Placental epithelial cell (primary cell): ENCODE data around the genes RAB18 and MKX.

DNA sequence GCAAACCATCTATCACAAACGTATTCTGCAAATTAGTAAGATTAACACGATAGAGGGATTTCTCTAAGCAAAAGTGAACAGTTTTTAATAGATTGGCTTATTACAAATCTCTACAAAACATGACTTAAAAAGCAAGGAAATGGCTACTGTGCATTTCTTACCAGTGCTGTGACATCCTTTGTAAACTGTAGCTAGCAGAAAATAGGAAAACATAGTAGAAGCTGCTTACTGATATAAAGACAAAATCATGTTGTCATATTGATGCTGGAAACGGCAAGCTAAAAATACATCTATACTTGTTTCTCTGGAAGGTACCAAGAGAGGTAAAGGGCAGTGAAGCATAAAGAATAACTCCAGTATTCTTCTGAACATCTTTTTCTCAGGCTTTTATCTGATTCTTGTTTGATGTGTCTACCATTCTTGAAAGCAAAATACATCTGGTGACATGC lies 101.1 kb downstream of the ARHGAP21 start:
- CAGE, long polyA plus RNA: no peak

DNA sequence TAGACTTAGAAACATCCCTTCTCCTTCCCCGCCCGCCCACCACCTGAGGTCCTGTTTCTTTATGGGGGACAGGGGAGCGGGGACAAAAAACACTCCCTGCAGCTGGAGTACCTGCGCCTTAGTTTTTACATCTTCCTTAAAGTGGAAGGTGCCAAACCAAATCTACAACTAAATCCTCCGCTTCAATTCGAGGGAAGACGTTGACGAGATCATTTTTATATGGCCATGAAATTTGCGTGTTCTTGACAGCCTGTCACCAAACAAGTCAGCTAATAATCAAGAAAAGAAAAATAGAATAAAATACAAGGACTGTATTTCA lies 1.4 kb upstream of the ARHGAP21 start:
- CAGE, long polyA plus RNA: no peak

- CAGE, long polyA plus RNA: no peak
Observed at GRCh38 chr10:24894612-24895292, 57.7 kb downstream of the PRTFDC1 start.

DNA sequence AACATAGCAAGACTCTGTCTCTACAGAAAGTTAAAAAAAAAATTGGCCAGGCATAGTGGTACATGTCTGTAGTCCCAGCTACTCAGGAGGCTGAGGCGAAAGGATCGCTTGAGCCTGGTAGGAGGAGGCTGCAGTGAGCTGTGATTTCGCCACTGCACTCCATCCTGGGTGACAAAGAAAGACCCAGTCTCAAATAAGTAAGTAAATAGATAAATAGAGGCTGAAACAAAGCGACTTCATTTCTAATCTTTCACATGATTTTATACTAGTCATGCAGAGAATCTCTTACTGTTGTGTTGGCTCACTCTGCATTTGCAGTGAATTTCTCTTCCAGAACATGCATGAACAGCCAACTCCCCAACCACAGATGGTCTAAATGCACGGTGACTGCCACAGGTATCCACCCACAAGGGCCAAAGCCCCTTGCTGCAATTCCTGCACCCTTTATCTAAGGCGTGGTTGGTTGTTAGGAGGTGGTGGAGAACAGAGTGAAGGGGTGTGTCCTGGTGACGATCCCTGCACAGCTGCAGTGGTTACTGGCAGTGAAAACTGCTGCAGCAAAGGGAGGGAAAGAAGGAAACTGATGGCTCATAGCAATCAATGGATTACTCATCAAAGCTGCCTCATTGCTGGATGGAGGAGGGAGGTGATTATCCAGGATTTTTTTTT lies 50.7 kb downstream of the PRTFDC1 start:
- CAGE, long polyA plus RNA: no peak

- CAGE, long polyA plus RNA: no peak
Observed at GRCh38 chr10:25016808-25017816, 700 bp downstream of the THNSL1 start.

- CAGE, long polyA plus RNA: no peak
Observed at GRCh38 chr10:25078955-25079550, 62.6 kb downstream of the THNSL1 start.

DNA sequence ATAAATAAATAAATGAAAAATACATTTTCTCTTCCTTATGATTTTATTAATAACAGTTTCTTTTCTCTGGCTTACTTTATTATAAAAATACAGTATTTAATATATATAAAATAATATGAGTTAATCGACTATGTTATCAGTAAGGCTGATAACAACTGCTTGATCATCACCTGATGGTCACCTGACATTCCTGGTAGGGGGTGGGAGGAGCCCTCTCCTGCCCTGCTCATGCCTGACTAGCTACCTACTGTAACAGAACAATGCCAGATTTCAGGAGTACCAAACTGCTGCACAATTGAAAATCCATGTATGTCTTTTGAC lies 1.3 kb upstream of the APBB1IP start:
- CAGE, long polyA plus RNA: no peak

DNA sequence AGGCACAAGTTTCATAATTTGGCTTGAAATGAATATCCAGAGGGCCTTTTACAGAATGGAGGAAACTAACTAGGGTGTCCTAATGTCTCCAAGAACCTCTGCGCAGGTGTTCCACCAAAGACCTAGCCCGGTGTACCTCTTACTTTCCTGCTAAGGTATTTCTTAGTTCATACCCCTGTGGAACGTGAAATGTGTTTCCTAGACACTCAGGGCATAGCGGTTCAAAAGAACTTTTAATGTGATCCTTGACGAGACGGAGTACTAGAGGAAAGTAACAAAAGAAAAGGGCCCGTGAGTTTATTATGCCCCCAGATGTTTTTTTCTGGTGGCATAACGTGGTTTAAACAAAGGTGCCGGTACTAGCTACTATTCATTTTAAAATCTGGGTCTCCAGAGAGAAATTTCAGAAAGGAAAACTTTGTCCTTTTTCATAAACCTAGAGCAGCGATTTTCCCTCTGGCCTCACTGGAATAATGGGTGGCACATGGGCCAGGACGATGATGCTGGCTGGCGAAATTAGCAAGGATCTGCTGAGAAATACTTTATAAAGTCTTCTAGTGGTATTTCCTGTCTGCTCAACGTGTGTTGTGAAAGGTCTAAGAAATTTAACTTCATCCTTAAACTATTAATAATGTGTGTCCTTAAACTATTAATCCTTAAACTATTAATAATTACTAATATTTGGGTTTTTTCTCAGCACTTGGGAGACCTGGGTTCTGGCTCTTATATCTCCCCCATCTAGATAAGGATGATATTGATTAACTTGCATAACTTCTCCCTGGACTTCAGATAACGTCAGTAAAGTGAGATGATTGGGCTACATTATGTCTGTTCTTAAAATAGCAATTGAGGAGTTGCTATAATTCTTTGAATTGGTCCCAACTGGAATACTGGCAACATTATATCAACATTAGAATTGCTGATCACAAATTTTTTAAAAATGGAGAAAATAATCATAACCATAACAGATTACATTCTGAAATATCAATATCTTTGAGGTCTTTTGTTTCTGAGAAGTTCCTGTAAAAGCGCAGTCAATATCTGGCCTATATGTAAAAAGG lies 1.6 kb downstream of the APBB1IP start:
- CAGE, long polyA plus RNA: no peak

GRCh38 chr10:26682719-26683490 lies 14.6 kb upstream of the PDSS1 start:
- CAGE, long polyA plus RNA: no peak

DNA sequence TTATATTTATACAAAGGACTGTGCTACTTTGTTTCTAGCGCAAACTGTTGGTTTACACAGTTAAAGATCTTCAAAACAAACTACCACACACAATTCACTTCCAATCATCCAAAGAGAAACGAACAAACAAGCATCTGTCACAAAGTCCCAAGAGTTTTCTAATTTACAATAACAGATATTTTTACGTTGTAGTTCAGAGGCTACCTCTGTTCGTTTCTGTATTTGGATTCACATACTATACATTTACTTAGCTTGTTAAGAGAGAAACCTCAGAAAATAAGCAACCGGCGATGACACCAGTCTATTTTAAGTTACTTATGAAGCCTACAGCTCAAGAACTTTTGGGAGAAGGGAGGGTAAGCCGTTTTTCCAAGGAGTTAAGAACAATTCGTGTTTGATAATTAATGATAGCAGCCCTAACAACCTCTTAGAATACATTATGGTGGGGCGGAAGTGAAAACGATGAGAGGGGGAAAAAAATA lies 1.2 kb downstream of the ABI1 start:
- CAGE, long polyA plus RNA: no peak

- CAGE, long polyA plus RNA: no peak
Observed at GRCh38 chr10:27046254-27046751, 54.0 kb downstream of the ANKRD26 start.

- CAGE, long polyA plus RNA: no peak
Observed at GRCh38 chr10:27414007-27414719, 89.9 kb upstream of the RAB18 start.

DNA sequence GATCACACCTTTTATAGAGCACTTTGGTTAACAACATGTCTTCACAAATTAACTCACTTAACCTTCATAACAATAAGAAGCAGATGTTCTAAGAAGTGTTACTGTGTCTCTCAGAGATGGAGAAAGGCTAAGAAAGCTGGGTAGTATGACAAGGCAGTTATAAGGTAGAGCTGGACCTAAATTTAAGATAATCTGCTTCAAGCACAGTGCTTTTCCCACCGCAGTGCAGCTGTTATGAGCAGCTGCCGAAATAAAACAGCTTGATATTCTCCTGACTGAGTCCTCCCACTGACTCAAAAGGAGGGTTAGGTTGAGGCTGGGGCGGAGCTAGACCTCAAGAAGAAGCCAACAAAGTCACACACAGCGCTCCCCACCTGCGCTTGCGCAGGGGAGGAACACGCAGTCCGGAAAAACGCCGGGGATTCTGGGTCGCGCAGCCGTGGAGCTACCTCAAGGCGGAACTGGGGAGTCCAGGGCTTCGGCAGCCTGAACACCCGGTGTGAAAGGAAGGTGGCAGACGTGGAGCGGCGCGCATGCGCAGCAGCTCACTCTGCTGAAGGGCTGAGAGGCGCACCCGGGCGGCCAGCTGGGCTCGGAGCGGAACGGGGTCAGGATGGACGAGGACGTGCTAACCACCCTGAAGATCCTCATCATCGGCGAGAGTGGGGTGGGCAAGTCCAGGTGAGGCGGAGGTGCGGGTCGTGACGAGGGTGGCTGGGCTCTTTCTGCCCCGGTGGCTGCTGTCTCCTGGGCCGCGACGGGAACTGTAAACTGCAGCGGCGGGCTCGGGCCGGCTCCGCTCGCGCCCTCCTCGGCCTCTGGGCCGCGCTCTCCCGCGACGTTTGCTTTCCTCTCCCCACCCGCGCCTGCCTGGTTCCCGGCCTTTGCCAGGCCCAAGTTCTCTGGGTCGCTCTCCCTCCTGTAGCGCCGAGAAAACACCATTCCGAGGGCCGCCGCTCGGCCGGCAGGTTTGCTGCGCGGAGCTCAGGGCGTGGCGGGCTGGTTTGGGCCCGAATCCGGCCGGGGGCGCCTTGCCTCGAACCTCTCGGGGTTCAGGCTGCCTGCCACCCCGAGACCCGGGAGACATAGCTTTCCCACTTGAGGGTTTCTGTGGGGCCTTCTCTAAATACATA lies at the start of gene RAB18:
Gene RAB18, plus strand, starts transcription at position 548 of the 1,133 bp plus-strand sequence.
- CAGE, long polyA plus RNA: no peak

DNA sequence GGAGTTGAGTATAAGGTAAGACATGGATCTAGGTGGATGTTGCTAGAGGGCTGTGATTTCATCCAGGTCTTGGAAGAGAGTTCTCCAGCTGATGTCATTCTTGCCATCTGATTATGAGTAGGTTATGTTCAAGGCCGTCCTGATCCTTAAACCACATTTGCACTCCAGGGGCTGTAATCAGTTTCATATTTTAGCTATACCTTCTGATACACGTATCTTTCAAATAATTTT lies 987 bp downstream of the RAB18 start:
- CAGE, long polyA plus RNA: no peak

- CAGE, long polyA plus RNA: no peak
Observed at GRCh38 chr10:27725751-27726281, 19.8 kb downstream of the MKX start.

- CAGE, long polyA plus RNA: no peak
Observed at GRCh38 chr10:27745349-27745884, at the start of gene MKX. Gene MKX, minus strand, starts transcription at chr10:27745819.

- CAGE, long polyA plus RNA: no peak
Observed at GRCh38 chr10:28303923-28304453, 1.1 kb upstream of the MPP7 start.

DNA sequence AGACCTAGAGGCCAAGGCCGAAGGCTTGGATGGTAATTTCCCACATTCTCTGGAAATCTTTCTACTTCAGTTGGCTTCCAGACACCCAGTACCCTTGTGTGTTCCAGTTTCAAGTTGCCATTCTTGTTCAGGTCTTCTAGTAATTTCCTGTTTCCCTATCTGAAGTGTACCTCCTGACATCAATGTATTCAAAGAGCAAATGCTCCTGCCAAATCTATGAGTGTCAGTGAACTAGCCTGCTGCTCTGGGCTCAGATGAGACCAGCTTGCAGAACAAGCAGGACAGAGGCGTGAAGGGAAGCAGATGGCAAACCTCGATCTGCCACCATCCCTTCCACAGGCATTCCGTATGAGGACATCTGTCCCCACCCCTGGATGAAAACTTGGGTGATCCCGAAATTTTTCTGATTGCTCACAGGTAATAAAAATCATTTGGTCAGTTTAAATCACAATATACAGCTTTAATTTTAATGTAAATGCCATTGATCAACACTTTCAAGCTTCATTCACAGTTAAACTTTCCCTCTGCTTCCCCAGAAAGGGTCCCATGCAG lies 4.4 kb upstream of the MPP7 start:
- CAGE, long polyA plus RNA: no peak

GRCh38 chr10:28326180-28326925 lies 23.5 kb upstream of the MPP7 start:
- CAGE, long polyA plus RNA: no peak

DNA sequence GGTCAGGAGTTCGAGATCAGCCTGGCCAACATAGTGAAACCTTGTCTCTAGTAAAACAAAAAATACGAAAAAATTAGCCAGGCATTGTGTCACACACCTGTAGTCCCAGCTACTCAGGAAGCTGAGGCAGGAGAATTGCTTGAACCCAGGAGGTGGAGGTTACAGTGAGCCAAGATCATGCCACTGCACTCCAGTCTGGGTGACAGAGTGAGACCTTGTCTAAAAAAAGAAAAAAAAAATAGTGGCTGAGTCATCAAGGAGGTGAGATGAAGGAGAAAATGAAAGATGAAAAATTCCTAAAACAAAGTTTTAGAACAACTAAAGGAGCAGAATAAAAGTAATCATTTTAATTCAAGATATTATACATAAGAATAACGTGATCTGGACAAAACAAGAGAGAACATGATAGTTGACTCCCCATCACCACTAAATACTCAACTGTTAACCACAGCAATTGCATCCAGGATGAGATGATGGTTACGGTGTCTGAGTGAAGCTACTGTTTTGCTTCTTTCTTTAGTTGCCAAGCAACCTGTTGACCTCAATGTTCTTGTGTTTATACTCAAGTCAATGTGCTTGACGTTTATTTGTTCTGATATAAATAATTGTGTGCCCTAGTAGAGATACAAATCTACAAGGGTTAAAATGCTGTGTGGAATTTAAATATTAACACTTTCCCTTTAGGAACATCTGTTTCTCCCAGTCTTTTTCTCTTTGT lies 31.3 kb upstream of the MPP7 start:
- CAGE, long polyA plus RNA: no peak